ENCODE data around the gene C4orf17.

DNA sequence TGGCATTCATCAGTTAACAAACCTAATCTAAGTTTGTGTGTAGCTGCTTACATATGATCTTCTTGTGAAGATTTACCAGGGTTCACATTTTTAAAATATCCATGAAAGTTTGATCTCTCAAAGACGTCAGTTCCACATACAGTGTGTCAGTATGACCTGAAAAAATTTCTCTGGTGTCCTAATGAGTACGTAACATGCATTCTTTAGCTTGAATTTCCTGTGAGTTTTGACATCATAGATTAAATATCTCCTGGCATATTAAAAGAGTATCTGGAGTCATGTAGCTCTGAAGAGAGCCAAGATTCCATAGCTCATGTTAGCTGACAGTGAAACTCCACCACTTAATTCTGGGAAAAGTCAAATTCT, 43.9 kb upstream of the PDLIM5 start:
- PRO-cap, 4 experiments, result peak in 1 of 4 experiments; most common plus-strand start position 289 of the sequence (in 1); most common minus-strand start position 66 of the sequence (in 1)
- RAMPAGE, long total RNA, 2 experiments, result no peak in any of the 2 experiments
- RRBS, result no CpG with 5 or more reads among the region's 2 CpGs

DNA sequence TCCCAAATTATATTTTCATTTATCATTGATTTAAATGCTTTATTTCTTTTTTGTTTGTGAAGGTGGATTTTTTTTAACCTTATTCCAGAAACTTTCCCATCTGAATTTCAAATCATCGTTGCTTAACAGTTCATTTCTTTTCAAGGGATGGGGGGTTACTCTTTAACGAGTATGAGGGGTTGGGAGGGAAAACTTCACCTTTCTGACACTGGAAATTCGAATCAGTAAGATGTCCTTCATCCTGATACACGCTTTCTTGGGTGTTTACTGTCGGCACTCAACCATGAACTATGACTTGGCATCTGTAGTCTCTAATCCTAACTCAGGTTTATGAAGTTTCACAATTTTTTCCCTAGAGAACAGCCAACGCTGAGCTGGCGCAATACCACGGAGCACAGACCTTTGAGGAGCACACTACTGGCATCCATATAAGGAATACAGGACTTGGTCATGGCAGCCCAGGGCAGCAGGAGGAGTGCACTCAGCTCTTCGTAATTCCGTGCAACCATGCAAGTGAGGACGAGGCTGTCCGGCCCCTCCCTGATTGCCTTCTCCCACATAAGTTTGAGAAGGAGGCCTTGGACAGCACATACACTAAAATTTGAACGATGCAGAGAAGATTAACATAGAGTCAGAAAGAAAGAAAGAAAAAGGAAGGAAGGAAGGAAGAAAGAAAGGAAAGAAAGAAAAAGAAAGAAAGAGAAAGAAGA, 41.1 kb upstream of the PDLIM5 start:
- PRO-cap, 4 experiments, result peak in 2 of 4 experiments; most common plus-strand start position 456 of the sequence (in 1); most common minus-strand start position 292 of the sequence (in 2)
- RAMPAGE, long total RNA, 2 experiments, result no peak in any of the 2 experiments
- RRBS, result no CpG with 5 or more reads among the region's 13 CpGs

DNA sequence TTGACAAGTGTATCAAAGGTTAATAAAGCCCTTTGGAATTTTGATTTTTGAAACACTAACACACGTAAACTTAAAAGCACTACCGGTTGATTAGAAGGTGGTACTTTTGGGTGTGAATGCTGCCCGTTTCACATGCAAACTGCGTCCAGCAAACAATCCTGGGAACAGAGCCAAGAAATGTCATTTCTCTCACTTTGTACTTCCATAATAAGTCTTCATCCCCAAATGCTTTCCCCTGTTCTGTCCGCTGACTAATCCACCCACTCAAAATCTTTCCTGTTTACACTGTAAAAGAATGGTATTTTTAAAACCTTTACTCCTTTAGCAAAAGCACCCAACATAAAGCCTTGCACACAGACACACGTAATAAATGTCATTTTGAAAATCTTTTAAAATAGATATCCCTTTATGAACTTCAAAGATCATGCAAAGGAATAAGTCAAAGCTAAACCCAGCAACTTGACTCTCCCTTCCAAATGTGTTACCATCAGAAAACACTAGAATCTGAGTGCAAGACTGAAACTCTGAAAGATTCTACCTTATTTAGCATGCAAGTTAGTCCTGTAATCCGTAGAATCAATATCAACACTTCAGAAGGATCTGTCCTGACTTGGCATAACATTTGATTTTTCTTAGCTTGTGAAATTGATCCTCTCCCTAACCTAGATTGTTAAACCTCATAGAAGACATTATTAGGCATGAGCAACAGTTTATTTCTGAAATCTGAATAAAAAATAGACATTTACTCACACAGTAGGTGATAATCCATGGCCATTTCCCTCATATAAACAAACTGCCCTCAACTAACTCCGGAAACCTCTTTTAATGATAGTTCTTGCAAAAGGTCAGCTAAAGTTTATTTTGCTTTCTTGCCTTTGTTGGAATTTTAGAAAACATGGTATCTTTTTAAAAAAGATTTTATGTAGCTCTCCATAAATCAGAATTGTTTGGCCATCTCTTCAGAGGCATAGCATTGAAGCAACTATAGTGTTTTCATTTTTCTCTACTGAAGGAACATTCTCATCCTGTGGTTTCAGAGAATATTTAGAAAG, 38.8 kb upstream of the PDLIM5 start:
- PRO-cap, 4 experiments, result peak in 1 of 4 experiments; most common plus-strand start position 228 of the sequence (in 1); most common minus-strand start position 141 of the sequence (in 1)
- RAMPAGE, long total RNA, 2 experiments, result no peak in any of the 2 experiments
- RRBS, result no CpG with 5 or more reads among the region's 8 CpGs

- PRO-cap, 4 experiments, result no peak in any of the 4 experiments
- RAMPAGE, long total RNA, 2 experiments, result start-site peak on the plus strand in 1 of 2 experiments, at chr4:94520261-94520350 at its widest, 7 reads per replicate
- RRBS, result no CpG with 5 or more reads among the region's 3 CpGs
Observed at GRCh38 chr4:94519855-94520498, 68.2 kb downstream of the PDLIM5 start.

- PRO-cap, 4 experiments, result no peak in any of the 4 experiments
- RAMPAGE, long total RNA, 2 experiments, result no peak in any of the 2 experiments
- RRBS, result no CpG with 5 or more reads among the region's 2 CpGs
Observed at GRCh38 chr4:94559562-94559977, 107.8 kb downstream of the PDLIM5 start.

- PRO-cap, 4 experiments, result no peak in any of the 4 experiments
- RAMPAGE, long total RNA, 2 experiments, result no peak in any of the 2 experiments
- RRBS, result no CpG with 5 or more reads among the region's 2 CpGs
Observed at GRCh38 chr4:94572737-94573193, 121.0 kb downstream of the PDLIM5 start.

DNA sequence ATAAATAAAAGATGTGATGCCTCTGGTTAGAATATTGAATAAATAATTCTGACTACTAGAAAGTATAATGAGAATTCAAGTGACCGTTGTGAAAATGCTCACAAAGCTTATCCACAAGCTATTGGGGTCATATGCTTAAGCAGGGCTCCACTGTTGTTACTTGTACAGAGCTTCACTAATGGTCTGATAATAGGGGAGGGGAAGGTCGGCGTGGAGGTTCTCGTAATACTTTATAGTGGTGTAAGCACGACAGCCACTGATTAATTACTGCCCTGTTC, 11.7 kb downstream of the UNC5C start:
- PRO-cap, 4 experiments, result no peak in any of the 4 experiments
- RAMPAGE, long total RNA, 2 experiments, result no peak in any of the 2 experiments
- RRBS, result no CpG with 5 or more reads among the region's 5 CpGs

GRCh38 chr4:98226272-98226909, 34.8 kb upstream of the RAP1GDS1 start:
- PRO-cap, 4 experiments, result no peak in any of the 4 experiments
- RAMPAGE, long total RNA, 2 experiments, result no peak in any of the 2 experiments
- RRBS, result no CpG with 5 or more reads among the region's 7 CpGs

DNA sequence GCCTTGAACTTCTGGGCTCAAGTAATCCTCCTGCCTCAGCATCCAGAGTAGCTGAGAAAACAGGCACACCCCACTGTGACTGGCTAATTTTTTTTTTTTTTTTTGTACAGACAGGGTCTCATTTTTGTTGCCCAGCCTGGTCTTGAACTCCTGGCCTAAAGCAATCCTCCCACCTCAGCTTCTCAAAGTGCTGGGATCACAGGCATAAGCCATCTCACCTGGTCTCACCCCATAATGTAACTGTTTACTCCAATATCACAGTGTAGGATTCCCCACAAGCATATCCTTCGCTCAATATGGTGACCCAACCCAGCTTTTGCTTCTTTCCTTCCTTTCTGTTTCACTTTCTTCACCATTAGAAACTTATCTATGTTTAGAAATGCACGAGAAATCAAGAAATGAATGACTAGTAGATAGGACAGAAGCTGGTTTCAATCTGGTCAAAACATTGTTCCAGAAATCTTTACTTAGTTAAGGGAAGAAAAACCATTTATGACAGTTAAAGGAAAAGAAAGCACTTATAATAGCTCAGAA, 18.9 kb downstream of the TSPAN5 start:
- PRO-cap, 4 experiments, result no peak in any of the 4 experiments
- RAMPAGE, long total RNA, 2 experiments, result no peak in any of the 2 experiments
- RRBS, result no CpG with 5 or more reads among the region's 2 CpGs

DNA sequence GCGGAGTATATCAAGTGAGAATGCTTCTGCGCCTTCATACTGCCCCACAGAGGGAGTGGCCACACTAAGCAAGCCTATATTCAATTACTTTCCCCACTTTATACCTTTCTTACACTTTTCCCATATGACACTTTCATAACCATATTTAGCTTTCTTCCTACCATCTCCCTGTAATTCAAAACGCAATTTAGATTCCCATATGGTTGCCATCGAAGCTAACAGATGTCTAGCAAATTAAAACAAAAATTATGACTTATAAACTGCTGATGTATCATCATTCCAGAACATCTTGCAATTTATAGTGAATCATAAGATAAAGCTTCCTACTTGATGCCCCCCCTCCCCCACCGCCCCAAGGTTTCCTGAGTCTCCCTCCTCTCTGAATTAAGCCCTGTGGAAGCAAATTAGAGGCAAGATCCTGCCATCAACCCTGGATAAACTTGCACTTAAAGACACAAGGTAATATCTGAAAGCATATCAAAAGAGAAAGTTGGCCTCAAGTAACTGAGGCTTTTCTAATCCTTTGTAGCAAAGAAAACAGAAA, 5.4 kb downstream of the TSPAN5 start:
- PRO-cap, 4 experiments, result no peak in any of the 4 experiments
- RAMPAGE, long total RNA, 2 experiments, result no peak in any of the 2 experiments
- RRBS, result no CpG with 5 or more reads among the region's 5 CpGs

DNA sequence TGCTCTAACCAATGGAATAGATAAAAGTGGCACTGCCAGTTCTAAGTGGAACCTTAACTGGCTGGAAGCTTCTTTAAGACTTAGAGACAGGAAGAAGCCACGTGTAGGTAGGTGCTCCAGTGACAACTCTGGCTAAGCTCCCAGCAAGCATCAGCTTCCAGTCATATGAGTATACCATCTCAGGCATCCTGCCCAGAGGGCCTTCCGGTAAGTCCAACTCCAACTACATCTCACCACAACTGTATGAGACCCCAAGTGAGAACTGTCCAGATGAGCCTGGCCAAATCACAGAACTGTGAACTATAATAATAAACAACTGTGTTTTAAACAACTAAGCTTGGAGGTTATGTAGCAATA, 4.5 kb downstream of the TSPAN5 start:
- PRO-cap, 4 experiments, result no peak in any of the 4 experiments
- RAMPAGE, long total RNA, 2 experiments, result no peak in any of the 2 experiments
- RRBS, result no CpG with 5 or more reads among the region's 2 CpGs

DNA sequence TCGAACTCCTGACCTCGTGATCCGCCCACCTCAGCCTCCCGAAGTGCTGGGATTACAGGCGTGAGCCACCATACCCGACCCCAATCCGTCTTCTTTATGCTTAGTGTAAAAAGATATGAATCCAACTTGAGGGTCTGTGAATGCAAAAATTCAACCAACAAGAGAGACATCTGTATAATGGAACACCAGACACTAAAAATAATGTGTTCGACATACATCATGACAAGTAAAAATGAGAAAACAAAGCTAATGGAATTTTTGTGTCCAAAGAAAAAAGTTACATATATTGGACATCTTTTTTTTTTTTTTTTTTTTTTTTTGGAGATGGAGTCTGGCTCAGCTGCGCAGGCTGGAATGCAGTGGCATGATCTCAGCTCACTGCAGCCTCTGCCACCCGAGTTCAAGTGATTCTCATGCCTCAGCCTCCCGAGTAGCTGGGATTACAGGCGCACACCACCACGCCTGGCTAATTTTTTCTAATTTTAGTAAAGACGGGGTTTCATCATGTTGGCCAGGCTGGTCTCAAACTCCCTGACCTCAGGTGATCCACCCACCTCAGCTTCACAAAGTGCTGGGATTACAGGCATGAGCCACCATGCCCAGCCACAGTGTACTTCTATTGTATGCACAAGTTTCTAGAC, 54.3 kb downstream of the EIF4E start:
- PRO-cap, 4 experiments, result no peak in any of the 4 experiments
- RAMPAGE, long total RNA, 2 experiments, result no peak in any of the 2 experiments
- RRBS, result no CpG with 5 or more reads among the region's 14 CpGs

DNA sequence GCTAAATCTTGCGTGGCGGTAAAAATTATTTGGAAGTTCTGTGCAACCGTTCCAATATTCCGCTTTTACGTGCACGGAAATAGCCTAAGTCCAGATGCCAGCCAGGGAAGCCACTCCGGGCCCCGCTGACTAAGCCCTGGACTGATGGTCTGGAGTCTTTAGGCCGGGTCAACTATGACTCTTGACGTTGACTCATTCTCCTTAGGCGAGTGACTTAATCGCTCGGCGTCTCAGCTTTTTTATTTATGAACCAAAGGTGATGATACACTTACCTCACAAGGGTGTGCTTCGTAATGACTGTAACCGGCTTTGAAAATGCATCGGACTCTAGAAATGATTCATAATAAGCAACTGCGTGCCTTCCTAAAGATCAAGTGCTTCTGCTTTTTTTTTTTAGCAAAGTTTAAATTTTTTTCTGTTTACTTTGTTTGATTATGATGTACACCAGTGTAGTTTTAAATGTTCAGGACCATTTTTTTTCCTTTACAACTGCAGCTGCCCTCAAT, 961 bp upstream of the EIF4E start:
- PRO-cap, 4 experiments, result peak in 4 of 4 experiments; most common plus-strand start position 242 of the sequence (in 2); most common minus-strand start position 133 of the sequence (in 4)
- RAMPAGE, long total RNA, 2 experiments, result no peak in any of the 2 experiments
- RRBS, result no CpG with 5 or more reads among the region's 18 CpGs

DNA sequence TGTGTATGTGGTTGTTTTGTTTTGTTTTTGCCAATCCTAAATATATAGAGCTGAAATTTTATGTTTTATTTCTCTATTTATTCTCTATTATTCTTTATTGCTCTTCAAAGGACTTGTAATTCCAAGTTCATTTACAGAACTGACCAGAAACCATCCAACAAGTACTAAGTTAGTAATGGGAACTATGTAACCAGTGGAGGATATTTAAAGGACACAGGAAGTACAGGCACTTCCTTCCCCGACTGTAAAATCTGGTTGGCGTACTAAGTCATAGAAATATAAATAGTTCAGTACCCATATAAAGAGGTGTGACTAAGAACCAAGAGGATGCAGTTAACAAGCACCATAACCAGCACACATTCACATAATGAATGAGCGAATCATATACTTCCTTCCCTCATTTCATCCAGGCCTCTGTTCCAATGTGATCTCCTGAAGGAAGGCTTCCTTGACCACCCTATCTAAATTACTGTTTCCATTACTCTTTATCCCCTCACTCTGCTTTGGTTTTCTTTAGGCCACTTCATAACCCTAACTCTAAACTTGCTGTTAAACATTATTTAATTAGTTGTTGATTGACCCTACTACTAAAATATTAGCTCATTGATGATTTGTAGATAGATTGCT, 3.7 kb upstream of the EIF4E start:
- PRO-cap, 4 experiments, result no peak in any of the 4 experiments
- RAMPAGE, long total RNA, 2 experiments, result no peak in any of the 2 experiments
- RRBS, result no CpG with 5 or more reads among the region's 3 CpGs

DNA sequence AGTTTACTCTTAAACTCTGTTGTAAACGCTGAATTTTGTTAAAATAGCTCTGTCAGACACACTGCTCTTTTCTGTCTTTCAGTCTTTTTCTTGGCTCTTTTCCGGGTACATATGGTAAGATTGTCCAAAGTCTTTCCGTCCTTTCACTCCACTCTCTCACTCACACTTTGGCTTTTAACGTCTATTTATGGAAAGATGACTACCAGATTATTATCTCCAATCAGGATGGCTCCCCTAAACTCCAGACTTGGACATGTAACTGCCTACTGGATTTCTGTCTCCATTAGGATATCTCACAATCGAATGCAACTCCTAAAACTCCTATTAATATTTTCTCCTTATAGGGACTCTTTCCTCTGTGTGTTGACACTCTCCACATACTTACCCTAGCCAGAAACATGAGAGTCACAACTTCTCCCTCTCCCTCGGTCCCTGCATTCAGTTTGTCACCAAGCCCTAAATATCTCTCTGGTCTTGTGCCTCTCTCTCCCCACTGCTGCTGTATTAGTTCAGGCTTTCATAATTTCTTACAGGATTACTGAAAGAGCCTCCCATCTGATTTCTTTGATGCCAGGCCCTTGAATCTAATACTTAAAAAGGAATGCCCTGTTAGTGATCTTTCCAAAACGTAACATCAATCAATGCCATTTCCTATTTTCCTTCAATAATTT, 1.3 kb upstream of the ADH5 start:
- PRO-cap, 4 experiments, result peak in 4 of 4 experiments; most common plus-strand start position 378 of the sequence (in 2); most common minus-strand start position 169 of the sequence (in 3)
- RAMPAGE, long total RNA, 2 experiments, result no peak in any of the 2 experiments
- RRBS, result no CpG with 5 or more reads among the region's 7 CpGs

DNA sequence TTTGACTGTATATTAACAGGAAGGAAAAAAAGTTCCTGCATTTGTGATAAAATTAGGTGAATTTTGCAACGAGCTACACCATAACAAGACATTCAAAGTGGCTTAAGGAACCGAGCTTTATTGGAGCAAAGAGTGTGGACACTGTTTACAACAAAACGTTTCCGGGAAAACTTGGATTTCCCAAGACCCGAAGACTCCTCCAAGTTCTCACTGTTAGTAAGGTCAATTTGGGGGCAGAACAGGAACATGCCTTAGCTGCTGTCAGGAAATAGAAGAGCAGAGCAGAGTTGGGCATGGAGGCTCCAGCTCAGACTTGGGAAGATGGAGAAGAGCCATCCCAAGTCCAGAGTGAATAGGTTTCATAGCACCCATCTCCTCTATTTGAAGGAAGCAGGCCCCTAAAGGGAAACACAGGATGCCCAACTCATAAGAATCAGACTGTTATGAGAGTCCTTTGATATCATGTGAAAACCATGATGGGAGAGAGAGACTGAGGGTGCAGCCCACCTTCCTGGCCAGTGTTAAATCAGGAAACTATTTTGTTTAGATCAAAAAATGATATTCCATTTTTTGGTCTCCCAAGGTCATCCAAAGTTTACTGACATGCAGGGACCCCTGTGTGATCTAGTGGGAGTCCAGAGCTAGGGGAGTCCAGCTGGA, 16.4 kb downstream of the ADH6 start:
- PRO-cap, 4 experiments, result peak in 2 of 4 experiments; most common plus-strand start position 279 of the sequence (in 2)
- RAMPAGE, long total RNA, 2 experiments, result no peak in any of the 2 experiments
- RRBS, result no CpG with 5 or more reads among the region's 5 CpGs

- PRO-cap, 4 experiments, result no peak in any of the 4 experiments
- RAMPAGE, long total RNA, 2 experiments, result no peak in any of the 2 experiments
- RRBS, result no CpG with 5 or more reads among the region's 2 CpGs
Observed at GRCh38 chr4:99208739-99209057, 10.3 kb downstream of the ADH6 start.

GRCh38 chr4:99318705-99318994, 2.6 kb downstream of the ADH1B start:
- PRO-cap, 4 experiments, result no peak in any of the 4 experiments
- RAMPAGE, long total RNA, 2 experiments, result no peak in any of the 2 experiments
- RRBS, result no CpG with 5 or more reads among the region's 2 CpGs

GRCh38 chr4:99403316-99404216, 31.6 kb downstream of the ADH7 start:
- PRO-cap, 4 experiments, result peak in 1 of 4 experiments; most common minus-strand start chr4:99403777 (in 1)
- RAMPAGE, long total RNA, 2 experiments, result no peak in any of the 2 experiments
- RRBS, result no CpG with 5 or more reads among the region's 5 CpGs

DNA sequence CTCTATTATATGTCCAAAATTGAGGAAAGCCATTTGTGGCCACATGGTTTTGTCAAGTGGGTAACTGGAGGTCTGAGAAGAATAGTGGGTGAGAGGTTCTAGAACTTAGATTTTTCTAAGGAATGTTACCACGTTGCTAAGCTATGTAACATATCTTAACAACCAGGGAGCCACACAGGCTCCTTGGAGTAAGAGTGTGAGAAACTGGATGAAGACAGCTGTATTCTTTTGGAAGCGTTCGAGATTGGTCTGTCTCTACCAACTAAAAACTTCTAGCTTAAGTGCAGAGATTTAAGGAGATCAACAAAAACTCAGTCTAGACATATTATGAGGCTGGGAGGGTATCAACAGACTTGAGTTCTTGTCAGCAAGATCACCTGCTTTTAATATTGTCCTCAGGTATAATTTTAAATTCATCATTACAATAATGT, at the start of gene C4orf17:
TSS of gene C4orf17 (plus strand) at position 148 of the 431 bp plus-strand sequence.
- PRO-cap, 4 experiments, result no peak in any of the 4 experiments
- RAMPAGE, long total RNA, 2 experiments, result no peak in any of the 2 experiments
- RRBS, result no CpG with 5 or more reads among the region's 3 CpGs